SK-N-DZ (cell line): ENCODE measurements around a stretch of chr1.

DNA sequence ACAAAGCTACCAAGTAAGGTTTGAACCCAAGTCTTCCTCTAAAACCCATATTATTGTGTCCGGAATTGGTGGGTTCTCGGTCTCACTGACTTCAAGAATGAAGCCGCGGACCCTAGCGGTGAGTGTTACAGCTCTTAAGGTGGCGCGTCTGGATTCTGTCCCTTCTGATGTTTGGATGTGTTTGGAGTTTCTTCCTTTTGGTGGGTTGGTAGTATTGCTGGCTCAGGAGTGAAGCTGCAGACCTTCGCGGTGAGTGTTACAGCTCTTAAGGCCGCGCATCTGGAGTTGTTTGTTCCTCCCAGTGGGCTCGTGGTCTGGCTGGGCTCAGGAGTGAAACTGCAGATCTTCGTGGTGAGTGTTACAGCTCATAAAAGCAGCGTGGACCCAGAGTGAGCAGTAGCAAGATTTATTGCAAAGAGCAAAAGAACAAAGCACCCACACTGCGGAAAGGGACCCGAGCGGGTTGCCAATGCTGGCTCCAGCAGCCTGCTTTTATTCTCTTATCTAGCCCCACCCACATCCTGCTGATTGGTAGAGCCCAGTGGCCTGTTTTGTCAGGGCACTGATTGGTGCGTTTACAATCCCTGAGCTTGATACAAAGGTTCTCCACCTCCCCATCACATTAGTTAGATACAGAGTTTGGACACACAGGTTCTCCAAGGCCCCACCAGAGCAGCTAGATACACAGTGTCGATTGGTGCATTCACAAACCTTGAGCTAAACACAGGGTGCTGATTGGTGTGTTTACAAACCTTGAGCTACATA lies 1.2 kb upstream of the GBP2 start:
RAMPAGE:
- cytosol, long total RNA, result no peak
- nucleus, long total RNA, result no peak

DNA sequence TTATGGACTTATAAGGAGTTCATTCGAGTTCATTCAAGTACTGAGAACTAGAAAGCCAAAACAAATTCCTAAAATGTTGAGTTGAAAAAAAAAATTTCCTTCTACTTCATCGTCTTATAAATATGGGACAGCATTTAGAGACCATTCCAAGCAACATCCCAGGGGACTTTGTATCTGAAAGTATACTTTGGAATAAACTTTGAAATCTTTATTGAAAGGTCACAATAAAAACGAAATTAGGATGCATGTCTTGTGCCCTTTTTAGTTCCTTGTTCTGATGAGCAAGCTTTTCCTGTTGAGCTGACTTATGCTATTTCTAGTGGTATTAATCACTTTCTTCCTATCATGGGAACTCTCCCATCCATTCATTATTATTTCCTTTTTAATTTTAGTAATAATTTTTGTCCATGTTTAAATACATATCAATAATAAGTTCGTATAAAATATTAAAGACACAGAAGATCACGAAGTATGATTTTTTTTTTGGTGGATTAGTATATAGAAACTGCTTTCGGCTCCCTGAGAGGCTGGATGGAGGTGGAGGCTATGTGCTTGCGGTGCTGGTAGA lies 4.0 kb upstream of the GBP2 start:
RAMPAGE:
- cytosol, long total RNA, result no peak
- nucleus, long total RNA, result no peak

DNA sequence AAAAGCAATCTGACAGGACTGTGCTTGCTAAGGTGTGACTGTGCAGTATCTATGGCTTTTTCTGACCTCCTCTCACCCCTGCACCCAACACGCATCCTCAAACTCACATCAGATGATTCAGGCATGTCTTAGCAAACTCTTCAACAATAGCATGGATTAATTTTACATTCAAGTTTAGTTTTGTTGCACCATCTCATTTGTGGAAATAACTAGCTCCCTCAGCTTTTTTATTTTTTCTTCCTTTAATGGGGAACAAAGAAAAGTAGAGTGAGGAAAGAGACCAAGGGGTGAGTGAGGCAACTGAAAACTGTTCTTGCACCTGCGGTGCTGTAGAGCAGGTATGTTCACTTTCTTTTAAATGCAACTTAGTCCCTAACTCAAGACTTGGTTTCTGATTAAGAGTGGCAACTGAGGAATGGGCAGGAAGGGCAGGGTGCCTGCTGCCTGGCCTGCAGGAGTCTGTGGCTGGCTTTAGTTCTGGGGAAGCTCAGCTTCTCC lies 71.3 kb upstream of the LRRC8B start:
RAMPAGE:
- cytosol, long total RNA, result no peak
- nucleus, long total RNA, result no peak

DNA sequence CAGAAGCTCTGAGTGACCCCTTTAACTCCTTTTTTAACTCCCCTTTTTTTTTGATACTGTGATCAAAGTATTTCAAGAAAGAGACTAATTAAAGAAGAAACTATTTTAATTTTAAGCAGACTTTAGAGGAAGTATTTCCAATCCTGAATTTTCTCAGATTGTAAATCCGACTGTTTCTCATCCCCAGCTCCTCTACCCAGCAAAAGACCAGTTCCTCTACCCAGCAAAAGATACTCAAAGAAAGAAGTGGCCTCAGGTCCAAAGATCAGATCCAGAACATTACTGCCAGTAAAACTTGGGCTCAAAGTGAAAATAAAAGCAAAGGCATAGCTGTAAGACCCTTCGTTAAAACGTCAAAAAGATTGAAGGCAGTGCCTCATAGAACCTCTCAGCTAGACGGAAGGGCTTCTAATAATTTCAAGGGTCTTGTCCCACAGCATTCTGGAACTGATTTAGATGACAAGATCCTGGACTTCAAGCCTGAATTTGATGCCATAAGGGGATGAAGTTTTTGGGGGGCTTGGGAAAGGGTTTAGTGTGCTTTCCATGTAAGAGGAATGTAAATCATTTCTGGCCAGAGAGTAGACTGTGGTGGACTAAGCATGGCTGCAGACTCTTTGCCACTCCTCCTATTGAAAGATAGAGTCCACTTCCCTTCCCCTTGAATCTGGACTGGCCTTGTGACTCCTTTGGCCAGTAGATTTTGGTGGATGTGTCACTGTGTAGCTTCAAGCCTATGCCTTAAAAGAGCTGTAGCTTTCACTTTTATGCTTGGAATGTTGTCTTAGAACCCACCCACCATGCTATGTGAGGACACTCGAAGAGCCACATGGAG lies 50.1 kb downstream of the LRRC8B start:
RAMPAGE:
- cytosol, long total RNA, result no peak
- nucleus, long total RNA, result no peak

GRCh38 chr1:89609620-89610627 lies 23.0 kb upstream of the LRRC8C start:
RAMPAGE:
- cytosol, long total RNA, result no peak
- nucleus, long total RNA, result no peak

DNA sequence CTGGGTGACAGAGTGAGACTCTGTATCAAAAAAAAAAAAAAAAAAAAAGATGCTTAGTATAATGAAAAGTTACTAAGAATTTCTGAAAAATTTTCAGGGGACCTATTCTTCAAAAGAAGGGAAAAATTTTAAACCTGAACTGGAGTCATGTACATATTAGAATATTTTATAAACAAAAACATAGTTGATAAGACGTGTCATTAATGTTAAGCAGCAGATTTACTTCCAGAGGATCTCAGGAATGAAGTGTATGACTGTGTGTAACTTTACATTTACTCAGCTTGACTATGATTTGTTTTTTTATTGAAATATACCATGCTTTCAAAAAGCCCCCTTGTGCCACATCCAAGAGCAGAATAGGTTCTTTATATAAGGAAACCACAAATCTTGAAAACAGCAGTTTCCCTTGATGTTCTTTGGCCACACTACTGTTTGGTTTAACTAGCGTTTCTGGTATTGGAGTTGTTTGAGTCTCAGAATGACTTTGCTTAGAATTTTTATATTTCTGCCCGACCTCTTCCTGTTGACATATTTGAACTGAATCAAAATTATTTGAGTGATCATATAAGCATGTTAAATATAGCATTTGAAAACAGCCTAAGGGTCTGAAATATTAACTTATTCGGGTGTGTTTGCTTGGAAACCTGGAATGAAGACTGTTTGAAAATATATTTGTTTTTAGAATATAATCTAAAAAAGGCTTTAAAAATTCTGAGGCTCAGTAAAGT lies 25.0 kb downstream of the LRRC8C start:
RAMPAGE:
- cytosol, long total RNA, result no peak
- nucleus, long total RNA, result no peak

RAMPAGE:
- cytosol, long total RNA, result no peak
- nucleus, long total RNA, result no peak
Measured at GRCh38 chr1:89708716-89709348, 75.9 kb downstream of the LRRC8C start.

DNA sequence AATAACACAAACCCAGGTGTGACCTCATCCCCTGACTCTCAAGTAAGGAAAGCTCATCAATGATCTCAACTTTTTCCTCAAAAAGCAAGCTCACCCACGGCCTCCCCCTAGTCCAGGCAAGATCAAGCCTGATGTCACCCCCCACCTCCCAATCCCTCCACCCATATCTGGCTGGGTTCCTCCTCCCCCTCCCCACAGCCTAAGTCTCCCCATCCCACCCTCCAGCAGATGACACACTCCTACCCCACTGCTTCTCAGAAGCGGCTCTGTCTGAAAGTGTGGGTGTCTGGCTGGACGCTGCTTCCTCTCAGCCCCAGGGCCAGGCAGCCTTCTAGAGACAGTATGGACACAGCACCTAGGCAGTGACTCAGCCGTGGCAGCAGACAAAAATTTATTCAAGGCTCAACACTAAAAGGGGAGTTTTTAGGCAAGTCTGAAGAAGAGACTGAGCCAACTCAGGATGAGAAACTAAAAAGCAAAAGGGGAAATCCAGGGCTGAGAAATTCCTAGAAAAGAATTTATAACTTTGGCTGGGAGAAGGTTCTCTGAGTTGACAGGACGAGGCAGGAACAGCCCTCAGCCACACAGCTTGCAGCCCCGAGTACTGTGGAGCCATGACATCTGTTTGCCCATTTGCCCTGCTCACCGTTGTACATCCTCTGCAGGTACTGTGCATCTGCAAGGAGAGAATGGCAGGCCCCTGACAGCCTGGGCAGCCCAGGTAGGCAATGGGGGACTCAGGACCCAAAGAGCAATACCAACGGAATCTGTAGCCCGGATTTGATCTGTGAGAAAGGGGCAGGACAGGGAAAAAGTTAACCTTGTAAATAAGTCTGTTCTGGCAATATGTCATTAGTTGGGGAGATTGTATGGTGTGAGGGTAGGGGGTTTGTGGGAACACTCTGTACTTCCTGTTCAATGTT lies 81.5 kb upstream of the LRRC8D start:
RAMPAGE:
- cytosol, long total RNA, result no peak
- nucleus, long total RNA, result no peak

RAMPAGE:
- cytosol, long total RNA, result no peak
- nucleus, long total RNA, result no peak
Measured at GRCh38 chr1:89822170-89822490, 1.3 kb downstream of the LRRC8D start.

DNA sequence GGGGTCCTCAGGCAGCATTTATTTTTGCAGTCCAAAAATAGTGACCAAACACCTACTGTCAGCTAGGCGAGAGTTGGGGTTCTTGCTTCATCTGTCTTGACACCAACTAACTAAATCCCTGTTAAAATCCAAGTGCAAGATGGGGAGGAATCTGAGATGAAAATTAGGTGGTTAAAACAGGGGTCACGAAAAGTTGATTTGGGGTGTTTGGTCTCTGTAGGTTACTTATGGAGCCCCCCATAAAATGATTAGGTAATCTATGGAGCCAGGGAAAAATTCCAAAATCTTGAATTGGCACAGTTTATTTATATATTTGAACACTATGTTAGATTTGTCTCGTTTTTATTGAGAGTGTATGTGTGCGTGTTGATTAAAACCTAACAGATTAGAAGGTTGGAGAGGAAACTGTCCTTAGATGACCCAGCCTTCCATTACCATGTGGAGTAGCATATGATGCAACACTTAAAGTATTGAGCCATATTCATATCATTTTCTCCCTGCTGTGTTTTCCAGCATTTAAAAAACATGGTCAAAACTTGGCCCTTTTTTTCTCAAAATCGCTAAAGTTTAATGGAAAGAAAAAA lies 2.0 kb downstream of the LRRC8D start:
RAMPAGE:
- cytosol, long total RNA, result no peak
- nucleus, long total RNA, result no peak

GRCh38 chr1:89870858-89871687 lies 50.2 kb downstream of the LRRC8D start:
RAMPAGE:
- cytosol, long total RNA, result no peak
- nucleus, long total RNA, result no peak

DNA sequence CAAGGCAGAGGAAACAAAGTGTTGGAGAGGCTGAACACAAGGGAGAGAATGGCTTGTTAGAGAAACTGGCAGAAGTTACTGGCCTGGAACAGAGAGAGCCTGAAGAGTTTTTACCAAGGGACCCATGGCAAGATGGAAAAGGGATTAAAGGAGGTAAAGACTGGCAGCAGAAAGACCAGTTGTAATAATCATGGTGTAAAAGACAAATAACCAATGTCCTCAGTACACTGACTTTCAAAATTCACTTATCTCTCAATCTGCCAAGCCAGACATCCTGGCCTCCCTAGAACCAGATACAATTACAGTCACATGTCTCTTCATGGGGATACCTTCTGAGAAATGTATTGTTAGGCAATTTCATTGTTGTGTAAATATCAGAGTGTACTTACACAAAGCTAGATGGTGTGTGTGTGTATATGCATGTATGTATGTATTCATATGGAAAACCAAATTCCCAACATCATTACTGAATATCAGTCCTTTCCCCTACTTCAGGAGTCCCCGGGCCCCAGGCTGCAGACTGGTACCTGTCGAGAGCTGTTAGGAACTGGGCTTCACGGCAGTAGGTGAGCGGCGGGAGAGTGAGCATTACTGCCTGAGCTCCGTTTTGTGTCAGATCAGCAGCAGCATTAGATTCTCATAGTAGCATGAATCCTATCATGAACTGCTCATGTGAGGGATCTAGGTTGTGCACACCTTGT lies 65.4 kb upstream of the ZNF326 start:
RAMPAGE:
- cytosol, long total RNA, result no peak
- nucleus, long total RNA, result no peak

GRCh38 chr1:89950131-89950704 lies 44.7 kb upstream of the ZNF326 start:
RAMPAGE:
- cytosol, long total RNA, result no peak
- nucleus, long total RNA, result no peak

DNA sequence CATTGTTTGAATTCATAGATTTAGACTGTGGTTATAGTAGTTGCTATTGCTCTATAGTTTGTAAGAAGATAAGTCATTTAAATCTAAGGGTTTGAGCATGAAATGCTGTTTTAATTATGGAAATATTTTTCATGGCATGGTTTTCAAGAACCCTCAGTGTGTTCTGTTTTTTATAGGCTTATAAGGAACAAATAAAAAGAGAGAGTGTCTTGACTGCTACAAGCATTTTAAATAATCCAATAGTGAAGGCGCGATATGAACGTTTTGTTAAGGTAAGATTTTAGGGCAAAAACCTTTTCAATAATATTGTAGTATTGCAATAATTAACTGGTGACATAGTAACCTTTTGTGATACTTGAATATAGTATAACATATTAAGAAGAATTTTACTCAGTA lies 27.2 kb downstream of the ZNF326 start:
RAMPAGE:
- cytosol, long total RNA, result no peak
- nucleus, long total RNA, result no peak

GRCh38 chr1:90031879-90032555 lies 37.1 kb downstream of the ZNF326 start:
RAMPAGE:
- cytosol, long total RNA, result no peak
- nucleus, long total RNA, result no peak

DNA sequence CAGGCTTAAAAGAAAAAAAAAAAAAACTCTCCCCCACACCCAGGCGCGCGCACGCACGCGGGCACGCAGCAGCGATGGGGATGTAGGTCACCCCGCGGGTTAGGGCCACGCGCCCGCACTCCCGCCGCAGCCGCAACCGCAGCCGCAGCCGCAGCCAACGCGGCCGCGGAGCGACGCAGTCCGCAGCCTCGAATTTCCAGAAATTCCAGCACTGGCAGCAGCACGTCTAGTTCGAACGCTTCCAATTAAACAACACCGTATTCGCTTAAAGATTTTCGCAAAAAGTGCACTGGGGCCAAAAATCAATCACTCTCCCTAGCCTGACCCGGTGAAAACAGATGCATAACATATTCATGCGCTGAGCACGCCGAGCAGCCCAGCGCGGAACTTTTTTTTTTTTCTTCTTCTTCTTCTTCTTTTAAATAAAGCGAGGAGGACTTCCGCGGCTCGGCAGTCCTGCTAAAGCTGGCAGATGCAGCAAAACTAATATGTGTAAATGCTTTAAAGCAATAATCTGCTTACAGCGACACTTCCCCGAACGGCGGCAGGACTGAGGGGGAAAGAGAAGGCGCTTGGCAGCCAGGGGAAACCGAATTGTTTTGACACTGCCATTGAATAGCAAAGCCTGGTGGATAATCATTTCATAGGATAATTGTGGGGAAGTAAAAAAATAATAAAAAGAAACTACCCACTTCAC lies 13.5 kb upstream of the BARHL2 start:
RAMPAGE:
- cytosol, long total RNA, result no peak
- nucleus, long total RNA, result no peak

DNA sequence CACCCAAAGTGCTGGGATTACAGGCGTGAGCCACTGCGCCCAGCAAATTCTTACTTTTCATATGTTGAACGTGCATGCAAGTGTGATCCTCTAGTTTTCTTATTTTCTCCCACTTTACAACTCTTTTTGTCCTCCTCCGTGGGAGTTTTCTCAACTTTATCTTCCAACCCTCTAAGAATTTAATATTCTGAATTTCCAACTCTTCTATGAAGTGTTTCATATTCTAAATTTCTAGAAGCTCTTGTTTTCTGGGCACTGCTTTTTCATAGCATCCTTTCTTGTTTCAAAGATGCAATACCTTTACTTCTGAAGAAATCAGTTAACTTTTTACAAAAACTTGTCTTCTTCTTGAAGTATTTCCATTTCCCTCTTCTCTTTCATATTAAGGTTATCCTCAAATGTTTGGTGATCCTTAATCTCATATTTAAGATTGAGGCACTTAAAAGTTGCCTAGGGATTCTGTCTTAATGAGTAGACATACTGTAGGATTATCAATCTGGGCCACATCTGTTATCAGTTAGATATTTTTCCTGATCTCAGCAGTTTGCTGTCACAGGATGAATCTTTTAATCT lies 14.3 kb downstream of the ZNF644 start:
RAMPAGE:
- cytosol, long total RNA, result no peak
- nucleus, long total RNA, result no peak

GRCh38 chr1:91386986-91387592 lies 17.5 kb downstream of the HFM1 start:
RAMPAGE:
- cytosol, long total RNA, result no peak
- nucleus, long total RNA, result no peak

GRCh38 chr1:91526159-91526904 lies 25.7 kb downstream of the CDC7 start:
RAMPAGE:
- cytosol, long total RNA, result no peak
- nucleus, long total RNA, result no peak

DNA sequence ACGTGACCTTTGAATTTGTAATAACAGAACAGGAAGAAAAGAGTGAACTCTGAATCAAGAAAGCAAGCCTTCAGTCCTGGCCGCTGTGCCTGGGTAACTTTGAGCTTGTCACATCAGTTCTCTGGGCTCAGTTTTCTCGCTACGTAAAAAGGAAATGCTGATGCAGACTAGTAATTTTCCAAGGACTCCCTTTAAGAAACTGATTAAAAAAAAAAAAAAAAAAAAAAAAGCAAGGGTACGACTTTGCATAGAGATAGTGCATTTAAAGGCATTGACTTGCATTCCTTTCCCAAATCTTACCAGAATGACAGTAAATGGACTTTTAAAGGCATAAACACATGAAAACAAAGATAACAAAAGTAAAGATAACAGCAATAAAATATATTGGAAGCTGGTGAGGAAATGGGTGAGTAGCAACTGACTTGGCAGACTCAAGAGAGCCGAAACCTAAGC lies 189.0 kb downstream of the CDC7 start:
RAMPAGE:
- cytosol, long total RNA, result no peak
- nucleus, long total RNA, result no peak